Colic lymph node (tissue), 1 donor: ENCODE measurements around the gene TMEM121B.

GRCh38 chr22:11859513-11859965, 3668.5 kb upstream of the OR11H1 start:
- PRO-cap: no peak

DNA sequence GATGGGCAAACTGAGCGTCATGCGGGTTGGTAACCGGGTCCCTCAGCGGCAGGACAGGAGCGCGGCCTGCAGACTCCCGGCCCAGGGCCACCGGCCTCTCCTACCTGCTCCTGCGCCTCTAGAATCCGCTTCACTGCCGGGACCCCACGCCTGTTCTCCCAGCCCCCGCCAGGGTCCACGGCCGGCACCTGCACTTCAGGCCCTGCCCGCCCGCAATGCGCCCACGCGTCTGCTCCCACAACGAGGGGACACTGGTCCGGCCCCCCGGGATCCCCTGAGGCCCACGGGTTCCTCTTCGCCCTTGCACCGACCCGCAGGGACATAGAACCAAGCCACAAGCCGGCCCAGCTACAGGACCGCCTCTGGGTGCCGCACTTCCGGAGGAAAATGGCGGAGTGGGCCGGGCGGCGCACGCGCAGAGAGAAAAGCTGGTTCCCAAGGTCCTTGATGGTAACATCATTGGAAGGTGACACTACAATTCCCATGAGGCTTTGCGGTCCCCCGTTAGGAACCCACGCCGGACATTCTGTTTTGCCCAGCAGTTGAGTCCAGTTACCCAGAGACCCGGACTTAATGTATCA, 3554.1 kb upstream of the OR11H1 start:
- PRO-cap: no peak

DNA sequence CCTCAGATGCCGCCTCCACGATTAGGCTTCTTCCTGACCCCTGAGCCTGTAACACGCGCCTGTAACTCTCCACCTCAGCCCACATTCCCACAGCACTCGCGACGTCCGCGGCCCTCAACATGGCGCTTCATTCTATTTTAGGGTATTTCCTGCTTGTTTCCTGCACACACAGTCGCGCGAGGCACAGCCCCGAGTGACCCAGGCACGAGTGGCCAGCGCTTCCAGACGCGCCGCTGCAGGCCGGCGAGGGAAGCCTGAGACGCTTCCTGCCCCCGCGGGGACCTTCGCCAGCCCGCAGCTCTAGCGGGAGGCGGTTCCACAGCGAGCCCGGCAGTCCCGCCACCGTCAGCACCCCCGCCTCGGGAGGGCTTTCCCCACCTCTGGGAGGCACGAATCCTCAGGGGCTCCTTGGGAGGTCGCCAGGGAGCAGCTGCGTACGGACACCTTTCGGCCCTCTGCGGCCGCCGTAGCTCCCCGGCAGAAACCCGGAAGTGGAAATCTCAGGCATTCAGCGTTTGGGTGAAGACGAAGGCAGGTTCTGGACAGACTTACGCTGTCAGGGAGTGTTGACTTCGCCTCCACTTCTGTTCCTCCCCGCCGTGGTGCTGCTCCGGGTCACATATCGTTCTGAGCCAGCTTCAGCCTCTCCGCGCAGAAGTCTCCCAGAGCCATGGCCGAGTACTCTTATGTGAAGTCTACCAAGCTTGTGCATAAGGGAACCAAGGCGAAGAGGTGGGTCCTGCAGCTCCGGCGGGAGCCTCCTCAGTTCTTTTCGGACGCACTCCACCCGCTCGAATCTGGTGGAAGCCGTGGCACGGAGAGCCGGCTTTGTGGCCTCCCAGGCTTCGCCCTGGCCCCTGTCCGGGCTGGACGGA, 2926.0 kb upstream of the OR11H1 start:
- PRO-cap: unidirectional peak, plus-strand start at position 600 of the sequence

- PRO-cap: no peak
Observed at GRCh38 chr22:16183856-16184403, 408.7 kb downstream of the CCT8L2 start.

- PRO-cap: no peak
Observed at GRCh38 chr22:16661437-16662347, 69.1 kb upstream of the CCT8L2 start.

GRCh38 chr22:17111150-17111978, 9.8 kb downstream of the TMEM121B start:
- PRO-cap: no peak

DNA sequence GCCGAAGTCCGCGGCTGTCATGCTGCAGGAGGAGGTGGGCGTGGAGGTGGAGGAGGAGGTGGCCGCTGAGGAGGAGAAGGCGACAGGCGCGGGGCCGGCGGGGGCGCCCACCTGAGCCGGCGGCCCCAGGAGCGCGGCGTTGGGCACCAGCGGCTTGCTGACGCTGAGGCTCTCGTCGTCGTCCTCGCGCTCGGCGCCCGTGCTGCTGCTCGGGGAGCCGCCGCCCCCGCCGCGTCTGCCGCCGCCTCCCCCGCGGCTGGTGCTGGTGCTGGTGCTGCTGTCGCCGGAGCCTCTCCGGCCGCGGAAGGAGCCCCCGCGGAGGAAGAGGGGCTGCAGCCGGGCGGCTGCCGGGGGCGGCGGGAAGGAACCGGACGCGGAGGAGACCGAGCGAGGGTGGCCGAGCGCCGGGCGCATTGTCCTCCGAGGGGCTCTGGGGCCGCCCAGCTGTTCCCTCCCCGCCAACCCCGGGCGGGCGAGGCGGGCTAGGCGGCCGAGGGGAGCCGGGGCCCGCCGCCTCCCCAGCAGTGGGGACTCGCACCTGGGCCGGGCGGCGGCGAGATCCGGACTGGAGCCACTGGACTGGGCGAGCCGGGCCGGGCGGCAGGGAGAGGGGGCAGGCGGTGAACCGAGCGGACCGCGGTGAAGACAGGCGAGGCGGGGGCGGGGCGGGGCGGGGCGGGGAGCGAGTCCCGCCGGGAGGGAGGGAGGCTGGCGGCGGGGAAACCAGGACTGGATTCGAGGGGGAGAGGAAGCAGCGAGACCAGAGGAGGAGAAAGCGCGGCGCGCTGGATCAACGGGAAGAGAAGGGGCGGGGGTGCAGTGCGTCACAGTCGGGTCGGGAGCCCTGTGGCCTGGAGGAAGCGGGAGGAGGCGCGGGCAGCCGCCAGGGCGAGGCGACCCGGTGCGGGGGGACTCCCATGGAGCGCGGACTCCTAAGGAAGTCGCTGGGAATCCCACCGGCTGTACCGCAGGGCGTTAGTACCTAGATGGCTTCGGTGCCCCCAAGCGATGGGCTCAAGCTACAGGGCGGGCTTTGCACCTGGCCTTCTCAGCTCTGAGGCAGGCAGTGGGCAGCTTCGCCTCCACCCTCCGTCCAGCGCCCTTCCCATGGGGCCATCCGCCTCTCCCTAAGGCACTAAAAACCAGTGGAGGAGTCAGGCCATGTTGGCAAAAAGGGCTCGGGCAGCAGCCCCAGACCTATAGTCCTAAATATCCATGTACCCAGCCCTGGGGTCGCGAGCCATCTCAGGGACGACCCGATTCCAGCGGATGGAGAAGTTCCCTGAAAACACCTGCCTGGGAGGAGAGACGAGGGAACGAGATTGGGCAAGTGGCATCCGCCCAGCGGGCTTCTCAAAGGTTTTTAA, at the start of gene TMEM121B:
TMEM121B (minus strand) TSS at position 647 of the 1,367 bp plus-strand sequence.
- PRO-cap: no peak

GRCh38 chr22:17241916-17242630, 22.8 kb upstream of the ADA2 start:
- PRO-cap: no peak

GRCh38 chr22:17272406-17272961, 53.2 kb upstream of the ADA2 start:
- PRO-cap: no peak

DNA sequence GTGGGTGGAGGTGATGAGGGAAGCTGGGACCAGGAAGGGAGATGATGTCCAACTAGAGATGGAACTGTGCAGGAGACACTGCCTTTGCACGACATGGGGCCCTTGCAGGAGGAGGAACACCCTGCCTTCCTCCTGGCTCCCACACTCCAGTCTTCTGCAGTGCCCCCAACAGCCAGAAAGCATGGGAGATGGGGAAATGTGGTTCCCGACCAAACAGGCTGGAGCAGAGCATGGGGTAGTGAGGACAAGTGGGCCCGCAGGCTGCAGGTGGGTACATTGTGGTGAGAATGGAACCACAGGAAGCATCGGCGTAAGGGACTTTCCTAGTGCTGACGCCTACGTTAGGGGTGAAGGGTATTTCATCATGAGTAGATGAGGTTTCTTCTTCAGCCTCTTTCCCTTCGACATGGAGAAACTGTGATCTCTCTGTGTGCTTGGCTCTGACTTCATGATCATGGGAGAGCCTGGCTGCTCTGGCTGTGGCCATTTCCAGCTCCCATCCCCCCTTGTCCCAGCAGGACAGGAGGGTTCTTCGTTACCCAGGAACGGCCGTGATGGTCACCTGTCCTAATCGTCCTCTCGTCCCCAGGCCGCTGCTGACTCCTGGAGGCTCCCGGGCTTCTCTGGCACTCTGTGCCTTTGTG, 65.4 kb upstream of the CECR2 start:
- PRO-cap: unidirectional peak, plus-strand start at position 389 of the sequence

DNA sequence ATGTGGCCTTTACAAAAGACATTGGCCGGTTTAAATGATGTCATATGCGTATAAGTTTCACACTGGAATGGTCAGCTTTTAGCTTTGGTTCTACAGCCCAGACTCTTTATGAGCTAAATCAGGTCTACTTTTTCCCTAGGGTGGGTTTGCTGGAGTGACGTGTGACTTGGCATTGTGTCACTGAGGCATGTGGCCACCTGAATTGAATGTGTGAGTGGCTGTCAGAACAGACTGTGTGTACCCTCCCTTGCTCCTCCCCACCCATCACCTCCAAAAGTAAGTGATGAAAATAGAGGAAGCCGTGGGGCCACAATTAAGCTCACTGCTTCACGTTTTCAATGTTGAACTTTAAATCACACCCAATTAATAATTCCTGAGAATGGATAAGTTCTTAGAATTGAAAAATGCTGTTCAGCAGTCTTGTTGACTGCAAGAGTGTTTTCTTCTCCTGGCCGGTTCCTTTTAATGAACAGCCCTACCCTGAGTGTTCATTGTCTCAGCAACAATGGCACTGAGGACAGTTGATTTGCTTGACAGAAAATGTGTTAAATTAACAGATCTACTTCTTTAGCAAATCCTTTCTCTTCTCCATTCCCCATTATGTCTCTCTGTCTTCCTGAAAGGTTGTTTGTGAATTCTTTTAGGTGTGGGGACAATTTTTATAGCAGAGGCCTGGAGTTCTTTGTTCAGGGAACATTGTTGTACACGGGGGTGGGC, 11.3 kb downstream of the CECR2 start:
- PRO-cap: no peak

DNA sequence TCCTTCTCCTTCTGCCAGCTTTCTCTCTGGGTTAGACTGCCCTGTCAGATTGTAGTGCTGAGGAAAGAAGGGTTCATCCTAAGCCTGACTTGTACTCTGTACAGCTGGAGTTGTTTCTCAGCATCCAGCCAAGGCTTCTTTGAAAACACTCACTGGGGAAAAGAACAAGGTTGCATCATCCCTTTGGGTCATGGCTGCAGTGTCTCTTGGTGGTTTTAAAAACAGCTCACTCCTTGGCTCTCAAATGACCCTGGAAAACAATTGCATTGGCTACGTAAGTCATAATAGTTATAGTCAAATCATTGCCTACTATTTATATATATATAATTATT, 61.3 kb downstream of the CECR2 start:
- PRO-cap: no peak

DNA sequence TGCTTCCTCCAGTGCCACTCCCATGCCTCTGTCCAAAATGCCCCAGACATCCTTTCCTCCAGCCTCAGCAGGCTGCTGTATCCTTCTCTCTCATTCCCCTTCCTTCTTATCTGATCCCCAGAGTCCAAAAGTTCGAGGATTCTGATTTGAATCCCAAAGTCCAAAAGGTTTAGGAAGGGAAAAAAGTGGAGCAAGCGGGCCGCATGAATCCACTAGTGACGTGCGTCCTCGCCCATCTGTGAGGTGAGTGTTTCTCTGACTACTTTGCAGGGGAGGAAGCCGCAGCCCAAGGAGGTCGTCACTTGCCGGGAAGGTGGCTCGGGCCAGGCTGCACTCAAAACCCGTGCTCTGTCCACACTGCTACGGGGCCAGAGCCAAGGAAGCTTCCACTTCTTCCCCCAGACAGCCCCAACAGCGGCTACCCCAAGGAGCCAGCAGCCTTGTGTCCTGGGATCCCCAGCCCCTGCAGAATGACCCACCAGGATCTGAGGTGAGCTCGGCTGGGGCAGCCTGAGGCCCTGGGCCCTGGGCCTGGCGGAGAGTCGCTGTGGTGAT, 16.3 kb downstream of the SLC25A18 start:
- PRO-cap: no peak

DNA sequence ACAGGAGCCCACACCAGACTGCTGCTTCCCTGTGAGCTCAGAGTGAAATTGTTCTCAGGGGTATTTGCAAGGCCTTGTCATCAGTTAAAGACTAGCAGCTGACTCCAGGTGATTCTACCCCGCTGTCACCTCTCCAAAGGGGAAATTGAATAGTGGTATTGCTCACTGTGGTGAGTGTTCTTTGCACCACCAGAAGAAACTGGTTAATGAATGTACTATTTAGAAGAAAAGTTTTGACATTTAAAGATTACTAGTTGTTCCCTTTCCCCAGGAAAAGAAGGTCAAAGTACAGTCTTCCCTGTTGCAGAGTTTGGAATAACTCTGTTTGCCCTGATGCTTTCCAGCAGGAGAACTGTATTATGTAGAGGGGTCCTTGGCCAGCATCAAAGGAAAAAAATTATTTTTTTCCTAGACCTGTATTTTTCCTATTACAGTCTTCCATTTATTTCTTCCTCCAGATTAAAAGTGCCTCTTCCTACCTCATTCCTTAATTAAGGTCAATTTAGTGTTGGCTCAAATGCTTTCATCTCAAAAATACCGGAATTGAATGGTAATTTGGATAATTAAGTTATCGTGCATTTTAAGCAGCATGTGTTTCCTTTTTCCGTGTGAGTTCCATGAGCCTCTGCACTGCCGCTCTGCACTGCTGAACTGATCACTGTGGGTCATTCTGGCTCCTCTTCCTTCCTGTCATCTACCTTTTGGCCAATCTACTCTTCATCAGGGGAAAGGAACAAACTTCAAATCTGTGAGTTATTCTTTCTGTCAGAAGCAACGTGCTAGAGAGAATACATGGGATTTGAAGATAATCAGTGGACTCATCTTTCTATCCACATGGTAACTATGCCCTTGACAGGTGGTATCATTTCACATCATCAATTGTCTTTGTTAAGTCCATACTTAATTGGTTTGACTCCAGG, 41.6 kb downstream of the BID start:
- PRO-cap: no peak

DNA sequence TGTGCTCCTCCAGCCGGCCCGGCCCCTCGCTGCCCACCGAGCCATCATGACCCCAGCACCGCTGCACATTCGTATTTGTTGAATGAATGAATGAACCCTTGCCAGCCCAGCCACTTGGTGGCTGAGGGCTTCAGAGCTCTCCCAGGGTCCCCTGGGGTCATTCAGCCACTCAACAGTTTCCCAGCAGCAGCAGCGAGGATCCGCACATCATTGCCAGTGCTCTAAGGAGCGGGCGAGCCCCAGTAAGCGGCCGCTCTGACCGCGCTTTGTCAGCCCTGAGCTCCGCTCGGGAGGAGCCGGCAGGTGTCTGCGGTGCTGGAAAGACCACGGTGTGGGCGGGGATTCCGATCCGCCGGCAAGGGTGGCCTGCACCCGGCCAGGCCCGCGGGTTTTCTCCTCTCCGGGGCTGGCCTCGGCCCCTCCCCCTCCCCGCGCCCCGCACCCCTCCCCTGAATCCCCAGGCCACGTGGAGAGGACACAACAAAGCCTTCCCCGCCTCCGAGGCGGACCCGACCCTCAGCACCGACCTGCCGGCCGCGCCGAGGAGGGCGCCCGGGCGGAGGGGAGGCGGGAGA, 561 bp downstream of the BID start:
- PRO-cap: no peak

DNA sequence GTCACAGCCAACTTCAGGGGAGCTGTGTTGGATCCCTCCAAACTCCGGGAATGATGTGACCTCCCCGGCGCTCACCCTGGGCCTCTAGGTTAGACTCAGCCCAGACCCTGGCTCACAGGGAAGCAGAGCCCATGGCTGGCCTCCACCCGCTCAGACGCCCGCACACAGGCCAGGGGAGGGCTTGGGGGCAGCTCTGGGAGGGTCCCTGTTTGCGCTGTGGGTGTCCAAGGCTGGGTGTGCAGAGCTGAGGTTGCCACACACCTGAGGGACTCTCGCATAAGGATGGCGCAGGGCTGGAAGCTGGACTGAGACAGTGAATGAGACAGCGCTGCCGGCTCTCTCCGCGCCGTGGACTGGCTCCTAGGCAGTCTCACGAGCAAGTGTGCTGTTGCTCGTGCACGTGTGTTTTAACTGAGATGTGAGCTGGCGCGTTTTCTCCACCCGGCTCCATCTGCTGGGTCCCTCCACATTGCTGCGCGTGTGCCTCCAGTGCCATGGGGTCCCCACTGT, 4.1 kb upstream of the BID start:
- PRO-cap: no peak

DNA sequence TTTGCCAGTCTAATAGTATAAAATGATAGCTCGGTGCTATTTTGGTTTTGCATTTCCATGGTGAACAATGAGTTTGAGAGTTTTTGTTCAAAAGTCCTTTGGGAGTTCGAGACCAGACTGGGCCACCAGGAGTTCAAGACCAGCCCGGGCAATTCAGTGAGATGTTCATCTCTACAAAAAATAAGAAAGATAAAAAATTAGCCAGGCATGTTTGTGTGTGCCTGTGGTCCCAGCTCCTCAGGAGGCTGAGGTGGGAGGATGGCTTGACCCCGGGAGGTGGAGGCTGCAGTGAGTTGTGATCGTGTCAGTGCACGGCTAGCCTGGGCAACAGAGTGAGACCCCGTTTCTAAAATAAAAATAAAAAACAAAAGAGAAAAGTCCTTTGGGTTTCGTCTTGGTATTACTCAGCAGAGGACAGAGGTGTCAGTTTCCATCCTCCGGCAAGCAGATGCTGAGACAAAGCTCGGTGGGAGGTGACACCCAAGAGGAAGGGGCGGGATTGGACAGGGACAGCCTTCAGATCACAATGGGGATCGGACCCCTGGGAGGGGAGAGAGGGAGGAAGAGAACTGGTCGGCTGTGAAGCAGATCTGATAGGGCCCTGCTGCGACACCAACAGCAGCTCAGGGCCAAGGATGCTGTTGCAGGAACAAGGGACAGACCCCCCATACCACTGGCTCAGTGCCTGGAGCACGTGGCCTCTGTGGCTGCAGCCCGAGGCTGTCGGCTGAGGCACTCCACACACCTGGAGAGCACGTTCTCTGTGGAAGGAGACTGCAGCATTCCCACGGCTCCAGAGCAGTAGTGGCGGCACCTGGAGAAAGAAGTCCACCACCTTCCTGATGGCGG, 5.1 kb upstream of the BID start:
- PRO-cap: no peak

GRCh38 chr22:17785066-17785572, 10.8 kb upstream of the BID start:
- PRO-cap: no peak

DNA sequence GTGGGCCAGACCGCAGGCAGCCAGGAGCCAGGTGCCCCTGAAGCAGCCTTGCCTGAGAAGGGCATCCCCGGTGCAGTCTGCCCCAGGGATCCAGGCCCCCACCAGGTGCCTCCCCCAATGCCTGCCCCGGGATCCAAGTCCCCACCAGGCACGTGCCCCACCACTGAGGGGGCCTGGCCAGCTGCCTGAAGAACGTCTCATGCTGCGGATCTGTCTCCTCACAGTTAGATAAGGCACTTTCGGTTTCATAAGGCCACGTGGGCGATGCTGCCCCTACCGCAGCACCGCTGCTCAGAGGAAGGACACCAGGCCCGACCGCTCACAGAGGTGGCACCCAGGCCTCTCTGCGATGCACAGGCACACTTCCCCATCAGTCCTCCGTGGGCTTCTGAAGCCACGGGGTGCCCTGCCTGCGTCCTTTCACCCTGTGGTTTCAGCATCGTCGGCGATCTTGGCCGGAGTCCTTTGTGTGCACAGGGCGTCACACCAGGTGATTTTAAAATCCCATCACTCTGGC, 68.1 kb upstream of the BID start:
- PRO-cap: no peak

- PRO-cap: no peak
Observed at GRCh38 chr22:17919481-17919969, 104.8 kb downstream of the MICAL3 start.